SK-N-SH (cell line): ENCODE measurements around the genes EMX1, SFXN5 and FBXO41.

DNA sequence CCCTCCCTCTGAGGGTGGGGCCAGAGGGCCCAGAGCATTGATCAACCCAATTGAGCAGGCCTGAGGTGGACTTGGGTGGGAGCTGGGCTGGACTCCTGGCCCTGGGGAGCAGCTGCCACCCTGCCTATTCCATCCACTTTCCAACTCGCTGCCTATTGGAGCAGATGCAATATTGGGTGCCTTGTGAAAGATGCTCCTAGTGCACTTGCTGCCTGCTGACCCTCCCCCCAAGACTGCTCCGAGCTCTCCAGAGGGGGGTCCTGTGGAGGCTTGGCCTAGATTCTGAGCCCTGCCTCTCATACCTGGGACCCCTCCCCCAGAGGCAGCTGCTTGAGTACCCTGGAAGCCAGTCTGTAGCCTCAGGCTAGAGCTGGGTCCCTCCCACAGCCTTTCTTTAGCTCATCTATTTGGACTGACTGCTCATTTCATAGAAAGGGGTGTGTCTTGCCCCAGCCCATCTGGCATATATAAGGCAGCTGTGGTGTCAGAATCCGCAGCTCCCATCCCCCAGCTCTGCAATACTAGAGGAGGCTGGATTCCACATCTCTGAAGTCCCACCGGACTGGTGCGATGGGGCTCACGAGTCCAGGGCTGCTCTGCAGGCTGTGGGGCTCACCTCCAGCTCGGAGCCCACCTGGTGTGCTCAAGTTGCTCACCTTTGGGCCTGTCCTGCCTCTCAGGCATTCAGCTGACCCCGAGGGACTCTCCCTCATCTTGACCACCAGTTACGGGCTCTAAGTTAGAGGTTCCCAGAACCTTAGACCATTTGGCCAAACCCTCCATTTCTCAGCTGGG lies 26.1 kb downstream of the MPHOSPH10 start:
- RRBS, result no CpG with 5 or more reads among the region's 9 CpGs
CAGE:
- cytosol, long polyA plus RNA, result no peak
- long polyA plus RNA, result no peak
- nucleus, long polyA plus RNA, result no peak

DNA sequence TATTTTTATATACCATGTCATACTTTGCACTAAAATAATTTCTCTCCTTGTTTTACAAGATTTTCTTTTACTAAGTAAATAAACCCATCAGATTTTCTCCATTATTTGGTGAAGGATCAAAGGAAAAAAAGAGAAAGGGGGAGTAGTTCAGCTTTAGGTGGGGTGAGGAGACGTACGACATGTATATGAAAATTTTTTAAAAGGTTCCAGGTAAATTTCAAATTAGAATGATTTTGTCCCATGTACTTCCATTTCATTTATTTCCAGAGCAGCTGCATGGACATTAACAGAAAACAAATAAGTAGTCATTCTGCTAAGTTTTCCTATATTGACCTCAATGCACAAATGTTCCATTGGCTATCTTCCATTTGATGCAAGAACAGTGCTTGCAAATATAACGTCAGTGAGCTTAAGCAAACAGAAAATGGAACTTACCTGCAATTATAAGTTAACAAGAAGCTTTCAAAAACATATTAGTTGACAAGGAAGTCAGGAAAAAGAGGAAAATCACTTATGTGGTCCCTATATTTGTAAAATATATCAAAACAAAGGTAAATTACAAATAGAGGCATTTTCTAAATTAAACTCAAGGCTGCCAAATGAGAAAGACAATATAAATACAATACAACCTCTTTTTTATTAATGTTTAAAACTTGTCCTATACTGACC lies 16.6 kb downstream of the PAIP2B start:
- RRBS, result no CpG with 5 or more reads among the region's 3 CpGs
CAGE:
- cytosol, long polyA plus RNA, result no peak
- long polyA plus RNA, result no peak
- nucleus, long polyA plus RNA, result no peak

DNA sequence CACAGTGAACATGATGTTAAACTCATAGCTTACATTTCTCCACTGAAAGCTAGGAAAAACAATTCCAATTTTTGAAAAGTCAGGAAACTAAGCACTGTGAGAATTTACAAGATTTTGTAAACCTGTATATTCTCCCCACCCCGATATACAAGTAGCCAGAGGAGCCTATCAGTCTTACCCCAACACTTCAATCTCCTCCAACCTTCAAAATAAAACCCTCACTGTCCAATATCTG lies 1.6 kb downstream of the PAIP2B start:
- RRBS, result no CpG with 5 or more reads among the region's 1 CpG
CAGE:
- cytosol, long polyA plus RNA, result no peak
- long polyA plus RNA, result no peak
- nucleus, long polyA plus RNA, result no peak

- RRBS, result no CpG with 5 or more reads among the region's 6 CpGs
CAGE:
- cytosol, long polyA plus RNA, result no peak
- long polyA plus RNA, result no peak
- nucleus, long polyA plus RNA, result no peak
Measured at GRCh38 chr2:71614799-71615368, 148.4 kb downstream of the DYSF start.

GRCh38 chr2:71700601-71701554 lies 234.4 kb downstream of the DYSF start:
- RRBS, result 33% methylated on average over 1 of the region's 25 CpGs
CAGE:
- cytosol, long polyA plus RNA, result no peak
- long polyA plus RNA, result no peak
- nucleus, long polyA plus RNA, result no peak

GRCh38 chr2:72145246-72145882 lies 2.3 kb downstream of the CYP26B1 start:
- RRBS, result 4% methylated on average over 3 of the region's 44 CpGs
CAGE:
- cytosol, long polyA plus RNA, result no peak
- long polyA plus RNA, result no peak
- nucleus, long polyA plus RNA, result no peak

- RRBS, result no CpG with 5 or more reads among the region's 12 CpGs
CAGE:
- cytosol, long polyA plus RNA, result no peak
- long polyA plus RNA, result no peak
- nucleus, long polyA plus RNA, result no peak
Measured at GRCh38 chr2:72173606-72174380, 26.1 kb upstream of the CYP26B1 start.

DNA sequence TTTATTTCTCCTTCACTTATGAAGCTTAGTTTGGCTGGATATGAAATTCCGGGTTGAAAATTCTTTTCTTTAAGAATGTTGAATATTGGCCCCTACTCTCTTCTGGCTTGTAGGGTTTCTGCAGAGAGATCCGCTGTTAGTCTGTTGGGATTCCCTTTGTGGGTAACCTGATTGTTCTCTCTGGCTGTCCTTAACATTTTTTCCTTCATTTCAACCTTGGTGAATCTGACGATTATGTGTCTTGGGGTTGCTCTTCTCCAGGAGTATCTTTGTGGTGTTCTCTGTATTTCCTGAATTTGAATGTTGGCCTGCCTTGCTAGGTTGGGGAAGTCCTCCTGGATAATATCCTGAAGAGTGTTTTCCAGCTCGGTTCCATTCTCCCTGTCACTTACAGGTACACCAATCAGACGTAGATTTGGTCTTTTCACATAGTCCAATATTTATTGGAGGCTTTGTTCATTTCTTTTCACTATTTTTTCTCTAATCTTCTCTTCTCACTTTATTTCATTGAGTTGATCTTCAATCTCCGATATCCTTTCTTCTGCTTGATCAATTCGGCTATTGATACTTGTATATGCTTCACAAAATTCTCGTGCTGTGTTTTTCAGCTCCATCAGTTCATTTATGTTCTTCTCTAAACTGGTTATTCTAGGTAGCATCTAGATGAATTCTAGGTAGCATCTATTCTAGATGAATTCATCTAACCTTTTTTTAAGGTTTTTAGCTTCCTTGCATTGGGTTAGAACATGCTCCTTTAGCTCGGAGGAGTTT lies 151.2 kb upstream of the CYP26B1 start:
- RRBS, result no CpG with 5 or more reads among the region's 9 CpGs
CAGE:
- cytosol, long polyA plus RNA, result no peak
- long polyA plus RNA, result no peak
- nucleus, long polyA plus RNA, result no peak

DNA sequence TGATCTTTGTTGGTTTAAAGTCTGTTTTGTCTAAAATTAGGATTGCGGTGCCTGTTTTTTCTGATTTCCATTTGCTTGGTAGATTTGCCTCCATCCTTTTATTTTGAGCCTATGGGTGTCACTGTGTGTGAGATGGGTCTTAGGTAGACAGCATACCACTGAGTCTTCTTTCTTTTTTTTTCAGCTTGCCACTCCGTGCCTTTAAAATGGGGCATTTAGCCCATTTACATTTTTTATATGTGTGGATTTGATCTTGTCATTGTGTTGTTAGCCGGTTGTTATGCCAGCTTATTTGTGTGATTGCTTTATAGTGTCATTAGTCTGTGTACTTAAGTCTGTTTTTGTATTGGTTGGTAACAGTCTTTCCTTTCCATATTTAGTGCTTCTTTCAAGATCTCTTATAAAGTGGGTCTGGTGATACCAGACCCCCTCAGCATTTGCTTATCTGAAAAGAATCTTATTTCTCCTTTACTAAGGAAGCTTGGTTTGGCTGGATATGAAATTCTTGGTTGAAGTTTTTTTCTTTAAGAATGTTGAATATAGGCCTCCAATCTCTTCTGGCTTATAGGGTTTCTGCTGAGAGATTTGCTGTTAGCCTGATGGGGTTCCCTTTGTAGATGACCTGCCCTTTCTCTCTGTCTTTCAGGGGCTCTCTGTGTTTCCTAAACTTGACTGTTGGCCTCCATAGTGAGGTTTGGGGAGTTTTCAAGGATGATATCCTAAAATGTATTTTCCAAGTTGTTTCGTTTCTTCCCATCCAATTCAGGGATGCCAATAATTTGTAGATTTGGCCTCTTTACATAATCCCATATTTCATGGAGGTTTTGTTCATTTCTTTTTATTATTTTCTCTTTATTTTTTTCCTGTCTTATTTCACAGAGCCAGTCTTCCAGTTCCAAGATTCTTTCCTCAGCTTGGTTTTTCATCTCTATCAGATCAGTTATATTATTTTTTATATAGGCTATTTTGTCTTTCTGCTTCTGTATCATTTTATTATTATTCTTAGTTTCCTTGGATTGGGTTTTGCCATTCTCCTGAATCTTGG lies 155.3 kb upstream of the CYP26B1 start:
- RRBS, result no CpG with 5 or more reads among the region's 4 CpGs
CAGE:
- cytosol, long polyA plus RNA, result no peak
- long polyA plus RNA, result no peak
- nucleus, long polyA plus RNA, result no peak

GRCh38 chr2:72916726-72917633 lies at the start of gene EMX1:
EMX1 (plus strand) TSS chr2:72917519.
- RRBS, result 2% methylated on average over 18 of the region's 78 CpGs
CAGE:
- cytosol, long polyA plus RNA, result no peak
- long polyA plus RNA, result no peak
- nucleus, long polyA plus RNA, result no peak

- RRBS, result no CpG with 5 or more reads among the region's 6 CpGs
CAGE:
- cytosol, long polyA plus RNA, result no peak
- long polyA plus RNA, result no peak
- nucleus, long polyA plus RNA, result no peak
Measured at GRCh38 chr2:73063746-73064193, 7.7 kb downstream of the SFXN5 start.

- RRBS, result no CpG with 5 or more reads among the region's 47 CpGs
CAGE:
- cytosol, long polyA plus RNA, result start-site peak on the minus strand at chr2:73071706-73071715, 182 and 233 reads in 2 replicates
- long polyA plus RNA, result start-site peak on the minus strand at chr2:73071711-73071715, 309 and 164 reads in 2 replicates
- nucleus, long polyA plus RNA, result start-site peak on the minus strand at chr2:73071709-73071721, 295 and 210 reads in 2 replicates
Measured at GRCh38 chr2:73071579-73072070, at the start of gene SFXN5. SFXN5 (minus strand) TSS chr2:73071712.

GRCh38 chr2:73250982-73251683 lies 17.0 kb downstream of the CCT7 start:
- RRBS, result no CpG with 5 or more reads among the region's 11 CpGs
CAGE:
- cytosol, long polyA plus RNA, result start-site peak on the plus strand at chr2:73251233-73251349, 262 and 423 reads in 2 replicates; start-site peak on the plus strand at chr2:73251413-73251429, 100 and 118 reads in 2 replicates
- long polyA plus RNA, result start-site peak on the plus strand at chr2:73251233-73251422, 659 and 566 reads in 2 replicates
- nucleus, long polyA plus RNA, result no peak

DNA sequence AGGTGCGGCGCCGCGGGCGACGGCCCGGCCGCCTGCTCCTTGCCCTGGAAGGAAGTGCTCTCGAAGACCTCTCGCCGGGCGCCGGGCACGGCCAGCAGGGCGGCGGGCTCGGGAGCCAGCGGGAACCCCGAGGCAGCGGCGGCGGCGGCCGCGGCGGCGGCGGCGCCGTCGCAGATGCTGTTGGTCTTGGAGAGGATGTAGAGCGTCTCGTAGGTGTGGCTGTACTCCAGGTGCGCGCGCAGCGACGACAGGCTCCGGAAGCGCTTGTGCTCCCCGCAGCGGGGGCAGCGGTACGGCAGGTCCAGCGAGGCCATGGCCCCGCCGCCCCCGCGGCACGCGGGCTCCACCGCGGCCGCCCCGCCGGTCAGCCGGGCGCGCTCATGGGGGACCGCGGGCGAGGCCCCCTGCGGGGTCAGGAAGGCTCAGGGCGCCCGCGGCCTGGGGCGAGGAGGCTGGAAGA lies 14.9 kb downstream of the FBXO41 start:
- RRBS, result 97% methylated on average over 16 of the region's 67 CpGs
CAGE:
- cytosol, long polyA plus RNA, result no peak
- long polyA plus RNA, result no peak
- nucleus, long polyA plus RNA, result no peak

DNA sequence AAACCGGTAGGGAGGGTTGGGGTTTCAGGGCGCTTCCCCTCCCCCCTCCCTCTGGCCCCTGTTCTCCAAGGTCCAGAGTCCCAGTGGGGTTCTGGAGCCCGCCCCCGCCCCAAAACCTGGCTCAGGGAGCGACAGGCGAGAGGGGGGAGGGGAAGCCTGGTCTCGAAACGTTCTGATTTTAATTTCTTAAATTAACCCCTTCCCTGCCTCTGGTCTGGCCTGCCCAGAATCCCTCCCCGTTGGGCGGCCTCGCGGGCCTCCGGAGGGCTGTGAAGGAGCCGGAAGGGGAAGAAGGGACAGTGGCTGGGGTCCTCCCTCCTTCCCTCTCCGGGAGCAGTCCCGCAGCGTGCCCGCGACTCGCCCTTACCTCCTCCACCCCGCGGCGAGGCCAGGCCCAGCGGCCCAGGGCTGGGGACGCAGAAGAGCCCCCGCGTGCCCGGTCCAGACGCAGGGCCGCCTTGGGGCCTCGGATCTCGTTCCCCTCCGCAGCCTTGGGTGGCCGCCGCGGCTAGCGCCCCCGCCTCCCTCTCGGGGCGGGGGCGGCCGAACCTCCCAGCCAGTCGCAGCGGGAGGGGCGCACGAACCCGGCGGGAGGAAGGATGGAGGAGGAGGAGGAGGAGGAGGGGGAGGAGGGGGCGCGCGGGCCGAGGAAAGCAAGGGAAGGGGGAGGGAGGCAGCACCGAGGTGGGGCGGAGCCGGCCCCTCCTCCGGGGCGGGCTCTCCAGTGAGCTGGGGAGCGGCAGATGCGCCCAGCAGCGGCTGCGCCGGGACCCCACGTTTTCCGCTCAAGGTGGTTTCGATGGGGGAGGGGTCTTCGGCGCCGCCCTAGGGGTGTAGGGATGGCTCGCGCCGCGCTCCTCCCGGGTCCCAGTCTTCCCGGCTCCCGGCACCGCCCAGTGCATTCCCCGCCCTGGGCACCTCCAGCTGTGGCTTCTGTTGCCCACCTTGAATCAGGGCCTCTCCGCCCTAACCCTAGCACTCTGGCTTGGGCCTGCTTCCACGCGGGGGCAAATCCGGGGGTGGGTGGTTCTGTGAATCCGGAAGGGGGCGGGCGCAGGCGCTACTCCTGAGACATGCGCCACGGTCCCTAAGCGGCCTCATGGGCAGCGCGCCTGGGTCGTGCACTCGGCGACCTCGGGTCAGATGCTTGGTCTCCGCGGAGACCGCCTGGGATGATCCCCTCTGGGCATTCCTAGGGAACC lies at the start of gene FBXO41:
FBXO41 (minus strand) TSS at position 686 of the 1,202 bp plus-strand sequence.
- RRBS, result under 1% methylated on average over 28 of the region's 97 CpGs
CAGE:
- cytosol, long polyA plus RNA, result no peak
- long polyA plus RNA, result no peak
- nucleus, long polyA plus RNA, result no peak

DNA sequence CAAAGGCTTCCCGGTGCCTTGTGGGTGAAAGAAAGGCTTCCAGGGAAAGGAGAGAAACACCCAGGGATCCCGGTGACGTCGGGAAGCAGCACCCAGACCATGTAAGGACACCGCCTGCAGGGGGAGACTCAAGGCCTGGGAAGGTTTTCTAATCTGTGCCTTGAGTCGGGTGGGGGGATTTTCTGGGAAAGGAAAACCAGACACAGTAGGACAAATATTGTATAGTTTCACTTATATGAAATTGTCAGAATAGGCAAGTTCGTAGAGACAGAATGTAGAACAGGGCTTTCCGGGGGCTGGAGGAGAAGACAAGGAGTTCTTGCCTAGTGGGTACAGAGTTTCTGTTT lies 42.7 kb upstream of the NAT8 start:
- RRBS, result no CpG with 5 or more reads among the region's 8 CpGs
CAGE:
- cytosol, long polyA plus RNA, result no peak
- long polyA plus RNA, result no peak
- nucleus, long polyA plus RNA, result no peak

DNA sequence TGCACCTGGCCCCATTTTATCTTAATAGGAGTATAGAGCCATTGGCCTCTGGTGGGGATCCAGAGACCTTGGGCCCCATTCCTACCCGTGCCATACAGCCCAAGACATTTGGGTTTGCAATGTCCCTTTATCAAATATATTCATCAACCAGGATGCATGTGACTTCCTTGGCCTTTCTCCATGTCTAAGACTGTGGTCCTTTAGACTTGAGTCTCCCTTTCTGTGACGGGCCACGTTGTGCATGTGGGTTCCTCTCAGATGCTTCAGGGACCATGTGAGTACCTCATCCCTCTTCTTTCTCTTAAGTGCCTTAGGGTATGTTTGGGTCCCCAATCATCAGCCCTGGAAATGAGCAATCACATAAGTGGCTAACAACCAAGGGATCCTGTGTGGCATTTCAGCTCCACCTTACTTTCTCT lies 4.2 kb upstream of the TPRKB start:
- RRBS, result no CpG with 5 or more reads among the region's 3 CpGs
CAGE:
- cytosol, long polyA plus RNA, result no peak
- long polyA plus RNA, result no peak
- nucleus, long polyA plus RNA, result no peak

GRCh38 chr2:73746617-73747080 lies 9.5 kb upstream of the TPRKB start:
- RRBS, result no CpG with 5 or more reads among the region's 3 CpGs
CAGE:
- cytosol, long polyA plus RNA, result no peak
- long polyA plus RNA, result no peak
- nucleus, long polyA plus RNA, result no peak

GRCh38 chr2:73830641-73831383 lies 2.1 kb downstream of the STAMBP start:
- RRBS, result no CpG with 5 or more reads among the region's 13 CpGs
CAGE:
- cytosol, long polyA plus RNA, result no peak
- long polyA plus RNA, result no peak
- nucleus, long polyA plus RNA, result start-site peak on the plus strand at chr2:73830892-73830975, 55 and 63 reads in 2 replicates

GRCh38 chr2:73838744-73839193 lies 10.0 kb downstream of the STAMBP start:
- RRBS, result no CpG with 5 or more reads among the region's 2 CpGs
CAGE:
- cytosol, long polyA plus RNA, result no peak
- long polyA plus RNA, result no peak
- nucleus, long polyA plus RNA, result no peak